Cardiac fibroblast (primary cell): ENCODE measurements around a stretch of chr15.

DNA sequence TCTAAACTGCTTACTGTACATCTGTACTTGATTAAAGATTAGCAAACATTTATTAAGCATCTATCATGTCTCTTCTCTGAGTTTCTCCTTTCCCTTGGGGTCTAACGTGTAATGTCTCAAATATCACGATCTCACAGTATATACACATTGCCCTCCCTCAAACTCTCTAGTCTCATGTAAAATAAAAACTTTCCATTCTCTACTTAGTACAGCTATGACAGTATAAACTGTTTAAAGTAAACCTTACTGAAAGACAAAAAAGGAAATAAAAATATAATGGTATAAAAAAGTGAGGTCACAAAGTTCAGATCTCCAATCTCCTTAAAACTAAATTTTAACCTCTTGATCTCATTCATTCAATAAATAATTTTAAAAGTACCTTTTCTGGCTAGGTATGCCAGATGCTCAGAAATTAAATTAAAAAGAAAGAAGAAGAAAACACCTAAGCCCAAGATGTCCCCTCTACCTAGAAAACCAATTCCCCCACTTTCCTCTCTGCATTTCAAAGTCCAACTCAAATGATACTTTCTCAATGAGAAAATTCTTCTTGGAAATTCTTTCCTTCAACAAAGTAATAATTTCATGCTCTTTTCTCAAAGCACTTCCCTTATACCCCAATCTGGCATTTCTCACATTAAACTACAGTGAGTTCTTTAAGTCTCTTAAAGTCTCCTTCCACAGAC lies 3.5 kb downstream of the AQR start:
- RRBS = no CpG with 5 or more reads among the region's 2 CpGs

GRCh38 chr15:35158691-35159467 lies 73.8 kb upstream of the NANOGP8 start:
- RRBS = no CpG with 5 or more reads among the region's 6 CpGs

DNA sequence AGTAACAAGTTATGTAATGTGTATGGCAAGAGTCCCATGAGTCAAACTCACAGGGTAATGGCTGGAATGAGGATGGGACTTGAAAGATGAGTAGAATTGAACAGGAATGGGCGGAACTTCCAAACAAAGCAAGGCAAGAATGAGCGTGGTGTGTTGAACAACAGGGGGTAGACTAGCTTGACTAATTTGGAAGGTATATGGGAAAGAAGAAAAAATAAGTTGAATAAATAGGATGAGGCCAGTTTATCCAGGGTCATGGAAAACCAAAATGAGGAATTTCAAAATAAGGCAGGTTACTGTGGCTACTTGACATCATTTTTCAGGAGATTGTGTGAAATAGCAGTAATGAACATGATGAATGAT lies 2.5 kb upstream of the DPH6 start:
- RRBS = no CpG with 5 or more reads among the region's 2 CpGs

DNA sequence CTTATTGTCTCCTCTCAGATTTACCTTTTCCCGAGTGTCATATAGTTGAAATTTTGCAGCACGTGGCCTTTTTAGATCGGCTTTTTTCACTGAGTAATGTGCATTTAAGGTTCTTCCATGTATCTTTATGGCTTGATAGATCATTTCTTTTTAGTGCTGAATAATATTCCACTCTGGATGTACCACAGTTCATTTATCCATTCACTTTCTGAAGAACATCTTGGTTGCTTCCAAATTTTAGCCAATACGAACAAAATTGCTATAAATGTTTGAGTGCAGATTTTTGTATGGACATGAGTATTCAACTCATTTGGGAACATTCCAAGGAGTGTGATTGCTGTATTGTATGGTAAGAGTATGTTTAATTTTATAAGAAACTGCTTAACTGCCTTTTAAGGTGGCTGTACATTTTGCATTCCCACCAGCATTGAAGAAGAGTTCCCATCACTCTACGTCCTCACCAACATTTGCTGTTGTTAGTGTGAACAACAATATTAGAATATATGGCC lies 243.3 kb upstream of the CDIN1 start:
- RRBS = no CpG with 5 or more reads among the region's 5 CpGs

GRCh38 chr15:36880129-36880669 lies 220.2 kb downstream of the MEIS2 start:
- RRBS = 37% methylated on average over 11 of the region's 39 CpGs

DNA sequence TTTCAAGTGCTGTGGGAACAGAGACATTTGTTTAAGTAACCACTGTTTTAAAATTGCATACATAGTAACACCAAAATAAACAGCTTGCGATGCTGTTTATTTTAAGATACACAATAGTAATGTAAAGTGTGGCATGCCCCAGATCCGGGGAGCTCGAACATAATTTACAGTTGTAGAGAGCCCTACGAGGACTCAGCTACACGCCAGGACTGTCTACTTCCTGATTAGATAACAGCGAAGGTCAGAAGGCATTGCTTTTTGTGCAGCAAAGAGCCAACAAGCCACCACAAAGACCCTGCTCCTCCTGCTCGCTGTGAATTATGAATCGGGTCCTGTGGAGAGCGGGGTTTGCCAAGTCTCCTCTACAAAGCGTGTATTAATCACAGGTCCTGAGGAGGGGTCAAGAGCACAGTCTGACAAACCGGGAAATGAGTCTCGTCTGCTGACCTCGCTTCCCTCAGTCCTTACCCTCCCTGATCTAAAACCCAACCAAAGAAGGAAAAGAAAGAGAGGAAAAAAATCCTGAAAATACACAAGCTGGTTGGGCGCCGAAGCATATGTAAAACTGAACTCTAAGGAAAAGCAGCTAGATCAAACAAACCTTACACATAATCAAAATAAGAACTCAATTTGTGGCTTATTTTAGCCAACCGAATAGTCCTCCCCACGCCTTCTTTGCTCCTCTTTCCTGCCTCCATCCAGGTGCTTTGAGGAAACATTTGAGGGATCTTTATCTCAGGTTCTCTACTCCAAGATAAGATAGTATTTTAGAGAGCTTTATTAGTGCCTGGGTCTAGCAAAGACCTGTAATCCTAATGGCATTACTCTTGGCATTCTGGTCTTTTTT lies 80.3 kb downstream of the MEIS2 start:
- RRBS = no CpG with 5 or more reads among the region's 17 CpGs

GRCh38 chr15:38251763-38252062 lies 923 bp upstream of the SPRED1 start:
- RRBS = no CpG with 5 or more reads among the region's 20 CpGs

GRCh38 chr15:39198929-39199642 lies 381.8 kb upstream of the THBS1 start:
- RRBS = no CpG with 5 or more reads among the region's 4 CpGs

DNA sequence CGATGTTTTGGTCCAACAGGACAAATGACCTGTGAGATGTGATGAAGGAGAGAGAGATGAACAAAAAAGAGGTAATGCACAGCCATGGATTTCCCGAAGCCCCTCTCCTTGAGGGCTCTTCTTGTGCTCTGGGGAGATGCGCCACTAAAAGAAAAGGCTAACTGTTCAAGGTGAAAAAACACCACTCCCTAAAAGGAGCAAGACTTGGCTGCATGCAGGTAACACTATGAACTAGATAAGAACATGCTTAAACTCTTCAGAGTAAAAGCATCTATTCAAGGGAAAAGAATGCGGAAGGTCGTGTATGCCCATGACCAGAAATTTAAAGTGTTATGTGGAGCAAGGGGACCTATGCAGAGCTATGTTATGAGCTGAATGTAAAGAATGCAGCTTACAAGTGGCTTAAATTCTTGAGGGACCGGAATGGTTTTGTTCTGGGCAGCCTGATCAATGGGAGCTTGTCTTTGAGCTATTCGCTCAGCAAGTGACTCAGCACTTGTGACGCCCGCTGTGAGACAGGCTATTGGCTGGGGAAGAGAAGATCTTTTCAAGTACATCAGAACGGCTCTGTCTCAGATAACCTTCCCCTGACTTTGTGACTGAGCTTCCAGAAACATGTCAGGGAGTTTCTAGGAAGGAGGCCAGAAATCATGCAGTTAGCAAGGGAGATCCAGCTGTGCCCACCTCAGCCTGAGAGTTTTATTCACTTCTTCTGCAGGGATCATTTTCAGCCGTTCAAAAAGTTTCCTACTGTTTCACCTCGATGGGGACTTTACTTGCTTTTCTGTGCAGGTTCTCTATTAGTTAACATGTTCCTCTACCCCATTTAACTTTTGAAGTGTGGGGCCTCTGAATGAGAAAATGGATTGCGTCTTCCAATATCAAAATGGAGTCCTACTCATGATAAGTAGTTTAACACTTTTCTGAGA lies 367.4 kb upstream of the THBS1 start:
- RRBS = no CpG with 5 or more reads among the region's 13 CpGs

- RRBS = no CpG with 5 or more reads among the region's 17 CpGs
Measured at GRCh38 chr15:39426766-39427655, 153.9 kb upstream of the THBS1 start.

- RRBS = no CpG with 5 or more reads among the region's 2 CpGs
Measured at GRCh38 chr15:39458561-39458997, 122.3 kb upstream of the THBS1 start.

- RRBS = no CpG with 5 or more reads among the region's 4 CpGs
Measured at GRCh38 chr15:39698731-39699367, 83.8 kb downstream of the FSIP1 start.

- RRBS = no CpG with 5 or more reads among the region's 3 CpGs
Measured at GRCh38 chr15:39887479-39888248, 32.4 kb downstream of the GPR176 start.

GRCh38 chr15:39948938-39949419 lies 15.1 kb downstream of the EIF2AK4 start:
- RRBS = no CpG with 5 or more reads among the region's 7 CpGs

- RRBS = no CpG with 5 or more reads among the region's 8 CpGs
Measured at GRCh38 chr15:40044431-40044938, 5.5 kb upstream of the SRP14 start.

DNA sequence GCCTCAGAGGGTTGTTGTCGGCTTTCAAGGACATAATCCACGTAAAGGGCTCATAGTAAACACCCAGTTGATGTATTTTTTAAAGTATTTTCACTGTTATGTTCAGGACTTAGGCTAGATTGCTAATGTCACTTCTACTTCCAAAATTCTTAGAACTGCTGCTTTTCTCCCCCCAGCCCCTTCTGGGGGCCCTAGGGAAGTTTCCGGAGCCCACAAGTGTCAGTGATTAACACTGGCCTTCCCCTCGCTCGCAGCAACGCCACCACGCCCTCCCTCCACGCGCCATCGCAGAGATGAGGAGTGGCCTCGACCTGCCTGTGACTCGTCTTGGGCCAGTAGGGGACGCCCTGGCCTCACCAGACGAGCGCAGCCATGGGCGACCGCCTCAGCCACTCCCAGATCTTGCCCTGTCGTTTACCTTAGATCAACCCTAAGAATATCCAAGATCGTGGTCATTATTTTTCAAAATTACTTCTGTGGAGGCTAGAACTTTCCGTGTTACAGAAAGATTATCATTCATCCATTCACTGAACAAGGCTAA lies 6.0 kb upstream of the SRP14 start:
- RRBS = no CpG with 5 or more reads among the region's 20 CpGs

GRCh38 chr15:40054784-40055167 lies 15.8 kb upstream of the SRP14 start:
- RRBS = no CpG with 5 or more reads among the region's 3 CpGs

GRCh38 chr15:40075290-40076138 lies 33.2 kb downstream of the BMF start:
- RRBS = no CpG with 5 or more reads among the region's 20 CpGs

- RRBS = no CpG with 5 or more reads among the region's 16 CpGs
Measured at GRCh38 chr15:40330267-40331366, 7.1 kb downstream of the INAFM2 start.